ENCODE data around the genes TM4SF18 and TM4SF1.

- PRO-cap = no peak
Observed at GRCh38 chr3:144105480-144105920, 133.9 kb downstream of the DIPK2A start.

GRCh38 chr3:144109950-144110443, 138.4 kb downstream of the DIPK2A start:
- PRO-cap = no peak

GRCh38 chr3:144909580-144909813, 937.9 kb downstream of the DIPK2A start:
- PRO-cap = no peak

DNA sequence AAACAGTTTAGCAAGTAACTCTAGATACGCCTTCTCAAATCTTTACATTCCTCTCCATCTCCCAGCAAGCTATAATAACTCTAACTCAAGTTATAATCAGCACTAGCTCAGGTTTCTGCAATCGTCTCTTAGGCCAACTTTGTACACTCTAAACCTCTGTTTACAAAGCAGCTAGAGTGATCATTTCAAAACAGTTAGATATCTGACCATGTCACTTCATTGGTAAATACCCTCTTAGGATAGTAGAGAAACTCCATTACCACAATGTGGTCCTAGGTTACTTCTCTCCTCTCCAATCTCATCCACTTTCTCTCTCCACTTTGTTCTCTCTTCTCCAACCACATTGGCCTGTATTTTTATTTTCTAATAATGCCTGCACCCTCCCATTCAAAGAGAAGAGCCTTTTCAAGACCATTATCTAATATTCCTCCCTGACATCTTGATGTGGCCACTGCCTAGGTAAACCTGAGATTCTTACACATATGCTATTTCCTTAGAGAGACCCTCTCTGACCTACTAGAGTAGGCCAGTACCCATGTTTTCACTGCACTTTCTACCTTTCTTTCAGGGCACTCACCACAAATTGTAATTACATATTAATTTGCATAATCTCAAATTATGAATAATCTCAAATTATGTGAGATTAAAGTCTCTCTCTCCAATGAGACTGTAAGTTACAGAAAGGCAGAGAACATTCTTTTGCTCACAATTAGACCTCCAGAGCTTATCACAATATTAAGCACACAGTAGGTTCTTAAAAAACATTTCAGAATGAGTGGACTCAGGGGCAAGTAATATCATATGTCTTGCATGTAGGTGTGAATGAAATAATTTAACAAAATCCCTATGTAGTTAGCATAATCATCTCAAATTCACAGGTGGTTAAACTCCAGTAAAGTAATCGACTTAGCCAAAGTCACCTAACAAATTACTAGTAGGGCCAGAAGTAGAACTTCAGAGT, 30.9 kb downstream of the PLOD2 start:
- PRO-cap = no peak

GRCh38 chr3:146138705-146139410, 22.1 kb downstream of the PLOD2 start:
- PRO-cap = no peak

- PRO-cap = no peak
Observed at GRCh38 chr3:146166302-146166946, 5.4 kb upstream of the PLOD2 start.

- PRO-cap = no peak
Observed at GRCh38 chr3:146625100-146625490, 19.9 kb upstream of the PLSCR5 start.

GRCh38 chr3:147369308-147370042, 36.9 kb downstream of the ZIC4 start:
- PRO-cap = no peak

GRCh38 chr3:147370895-147371832, 35.2 kb downstream of the ZIC4 start:
- PRO-cap = unidirectional peak, plus-strand start at chr3:147370953

GRCh38 chr3:147393129-147394179, 12.9 kb downstream of the ZIC4 start:
- PRO-cap = no peak

GRCh38 chr3:147394289-147395261, 11.8 kb downstream of the ZIC4 start:
- PRO-cap = no peak

- PRO-cap = no peak
Observed at GRCh38 chr3:148077912-148078450, 619.7 kb upstream of the AGTR1 start.

- PRO-cap = no peak
Observed at GRCh38 chr3:148216526-148216826, 481.2 kb upstream of the AGTR1 start.

DNA sequence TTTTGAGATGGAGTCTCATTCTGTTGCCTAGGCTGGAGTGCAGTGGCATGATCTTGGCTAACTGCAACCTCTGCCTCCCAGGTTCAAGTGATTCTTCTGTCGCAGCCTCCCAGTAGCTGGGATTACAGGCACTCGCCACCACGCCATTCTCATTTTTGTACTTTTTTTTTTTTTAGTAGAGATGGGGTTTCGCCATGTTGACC, 21.2 kb downstream of the CP start:
- PRO-cap = no peak

DNA sequence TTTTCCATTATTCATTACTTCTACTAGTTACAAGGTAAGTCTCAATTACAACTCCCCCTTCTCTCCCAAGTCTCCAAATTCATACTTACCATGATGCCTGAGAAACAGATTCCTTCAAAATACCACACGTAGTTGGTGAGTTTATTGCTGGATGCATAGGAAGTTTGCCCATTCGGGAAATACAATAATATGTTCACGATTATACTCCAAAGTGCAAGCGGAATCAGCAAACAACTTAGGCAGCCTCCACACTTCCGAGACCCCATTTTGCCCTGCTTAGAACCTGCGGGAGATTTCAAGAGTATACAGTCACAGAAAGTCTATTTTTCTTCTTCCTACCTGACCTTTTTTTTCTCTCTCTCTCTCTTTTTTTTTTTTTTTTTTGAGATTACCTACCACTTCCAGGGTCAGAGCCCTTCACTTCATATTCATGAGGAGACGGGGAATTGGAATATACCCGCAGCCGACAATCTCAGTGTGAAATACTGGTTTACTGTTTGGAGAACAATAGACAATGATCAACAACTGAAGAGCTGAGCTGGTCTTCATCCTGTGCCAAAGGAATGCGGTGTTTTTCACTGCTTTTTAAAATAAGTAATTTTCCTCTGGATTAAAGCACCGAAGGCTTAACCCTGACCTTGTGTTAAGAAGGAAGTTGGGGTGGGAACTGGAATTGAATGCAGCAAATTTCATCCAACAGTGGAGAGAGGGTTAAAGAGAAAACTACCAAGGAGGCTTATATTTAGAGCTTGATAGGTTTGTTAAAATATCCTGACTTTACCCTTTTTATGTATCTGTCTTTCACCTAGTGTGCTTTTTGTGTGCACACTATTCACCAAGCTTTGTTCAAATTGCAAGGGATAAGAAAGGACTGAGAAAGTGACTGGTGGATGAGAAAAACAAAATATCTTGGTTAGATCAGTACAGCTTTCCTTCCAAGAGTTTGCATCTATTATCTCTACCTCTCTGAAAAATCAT, at the start of gene TM4SF18:
TSS of gene TM4SF18 (minus strand) at position 520 of the 978 bp plus-strand sequence.
- PRO-cap = no peak

DNA sequence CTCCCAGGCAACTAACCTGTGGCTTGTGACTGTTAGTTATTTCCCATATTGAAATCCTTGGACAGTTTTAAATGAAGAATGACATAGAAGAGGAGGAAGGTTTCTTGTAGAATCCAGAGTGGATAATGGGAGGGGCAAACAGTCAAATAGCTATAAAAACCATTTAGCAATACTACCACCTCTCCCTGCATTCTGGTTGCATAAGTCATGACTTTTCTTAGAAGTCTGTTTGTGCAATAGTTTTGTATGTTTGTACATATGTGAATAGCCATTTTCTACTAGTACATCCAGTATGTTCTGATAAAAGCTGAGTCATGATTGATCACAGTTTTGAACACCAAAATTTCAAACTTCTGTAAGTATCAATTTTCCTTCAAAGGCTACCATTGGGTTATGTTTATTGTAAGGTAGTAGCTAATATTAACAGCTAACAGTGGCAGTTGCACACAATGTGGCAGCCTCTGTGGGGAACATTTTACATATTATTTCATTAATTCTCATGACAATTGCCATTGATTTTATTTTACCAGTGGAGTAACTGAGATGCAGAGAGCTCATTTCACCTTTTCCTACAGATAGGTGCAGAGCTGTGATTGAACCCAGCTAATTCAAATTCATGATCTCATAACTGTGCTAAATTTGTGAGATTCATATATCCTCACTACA, 3.6 kb downstream of the TM4SF1 start:
- PRO-cap = no peak

- PRO-cap = bidirectional peak, plus-strand start at chr3:149377783, minus-strand start at chr3:149377648; bidirectional peak, plus-strand start at chr3:149378152, minus-strand start at chr3:149378040
Observed at GRCh38 chr3:149377340-149378456, at the start of gene TM4SF1. Gene TM4SF1, minus strand, starts transcription at chr3:149377649.

DNA sequence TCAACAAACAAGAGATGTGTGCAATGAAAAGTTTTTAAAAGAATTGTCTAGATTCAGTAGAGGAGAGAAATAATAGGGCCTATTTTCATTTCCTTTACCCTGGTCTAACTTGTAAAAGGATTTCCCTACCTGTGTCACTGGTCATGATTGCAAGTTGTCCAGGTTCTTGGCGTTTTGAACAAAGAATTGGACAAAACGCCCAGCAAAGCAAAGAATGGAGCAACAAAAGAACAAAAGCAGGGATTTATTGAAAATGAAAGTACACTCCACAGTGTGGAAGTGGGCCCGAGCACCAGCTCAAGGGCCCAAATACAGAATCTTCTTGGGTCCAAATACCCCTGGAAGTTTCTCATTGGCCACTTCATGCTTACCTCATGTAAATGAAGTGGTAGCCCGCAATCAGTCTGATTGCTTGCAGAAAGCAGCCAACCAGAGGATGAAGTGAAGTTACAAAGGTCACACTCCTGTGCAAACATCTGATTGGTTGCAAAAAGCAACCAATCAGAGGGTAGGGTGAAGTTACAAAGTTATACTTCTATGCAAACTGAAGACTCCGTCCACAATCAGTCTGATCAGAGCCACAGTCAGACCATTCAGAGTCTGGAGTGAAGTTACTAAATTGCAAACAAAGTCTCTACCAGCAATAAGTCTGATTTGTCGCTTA, 8.2 kb upstream of the TM4SF1 start:
- PRO-cap = unidirectional peak, plus-strand start at position 562 of the sequence

GRCh38 chr3:149647692-149648986, 9.7 kb downstream of the WWTR1 start:
- PRO-cap = no peak

DNA sequence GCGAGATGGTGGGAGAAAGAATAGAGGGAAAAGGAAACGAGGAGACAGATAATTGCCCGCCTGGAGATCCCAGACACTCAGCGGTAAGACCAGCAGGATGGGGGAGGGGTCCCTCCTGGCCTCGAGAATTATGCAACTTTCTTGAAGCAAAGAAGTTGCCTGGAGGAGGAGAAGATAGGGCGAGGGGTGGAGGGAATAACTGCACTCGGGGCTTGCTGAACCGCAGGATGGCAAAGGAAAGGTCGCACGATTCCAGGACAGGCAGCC, 508 bp downstream of the WWTR1 start:
- PRO-cap = bidirectional peak, plus-strand start at position 202 of the sequence, minus-strand start outside the sequence